Right common carotid artery plus branches (tissue), 1 donor: ENCODE measurements around the genes H2BK1 and ABCF2.

- PRO-cap: no peak
These were observed 10.8 kb downstream of the ATG9B start for GRCh38 chr7:151013425-151014040.

GRCh38 chr7:151017442-151018084, 6.7 kb downstream of the ATG9B start:
- PRO-cap: no peak

DNA sequence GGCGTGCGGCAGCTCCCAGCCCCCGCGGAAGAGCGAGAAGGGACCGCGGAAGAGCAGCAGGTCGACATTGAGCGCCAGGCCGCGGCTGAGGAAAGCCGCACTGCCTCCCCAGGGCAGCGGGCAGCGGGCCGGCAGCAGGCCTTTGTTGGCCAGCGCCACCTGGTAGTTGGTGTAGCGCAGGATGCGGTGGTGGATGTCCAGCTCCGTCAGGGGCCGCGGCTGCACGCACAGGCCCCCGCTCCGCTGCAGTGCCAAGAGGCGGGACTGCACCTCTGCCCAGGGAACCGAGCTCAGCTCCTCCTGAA, 5.3 kb downstream of the ATG9B start:
- PRO-cap: no peak

DNA sequence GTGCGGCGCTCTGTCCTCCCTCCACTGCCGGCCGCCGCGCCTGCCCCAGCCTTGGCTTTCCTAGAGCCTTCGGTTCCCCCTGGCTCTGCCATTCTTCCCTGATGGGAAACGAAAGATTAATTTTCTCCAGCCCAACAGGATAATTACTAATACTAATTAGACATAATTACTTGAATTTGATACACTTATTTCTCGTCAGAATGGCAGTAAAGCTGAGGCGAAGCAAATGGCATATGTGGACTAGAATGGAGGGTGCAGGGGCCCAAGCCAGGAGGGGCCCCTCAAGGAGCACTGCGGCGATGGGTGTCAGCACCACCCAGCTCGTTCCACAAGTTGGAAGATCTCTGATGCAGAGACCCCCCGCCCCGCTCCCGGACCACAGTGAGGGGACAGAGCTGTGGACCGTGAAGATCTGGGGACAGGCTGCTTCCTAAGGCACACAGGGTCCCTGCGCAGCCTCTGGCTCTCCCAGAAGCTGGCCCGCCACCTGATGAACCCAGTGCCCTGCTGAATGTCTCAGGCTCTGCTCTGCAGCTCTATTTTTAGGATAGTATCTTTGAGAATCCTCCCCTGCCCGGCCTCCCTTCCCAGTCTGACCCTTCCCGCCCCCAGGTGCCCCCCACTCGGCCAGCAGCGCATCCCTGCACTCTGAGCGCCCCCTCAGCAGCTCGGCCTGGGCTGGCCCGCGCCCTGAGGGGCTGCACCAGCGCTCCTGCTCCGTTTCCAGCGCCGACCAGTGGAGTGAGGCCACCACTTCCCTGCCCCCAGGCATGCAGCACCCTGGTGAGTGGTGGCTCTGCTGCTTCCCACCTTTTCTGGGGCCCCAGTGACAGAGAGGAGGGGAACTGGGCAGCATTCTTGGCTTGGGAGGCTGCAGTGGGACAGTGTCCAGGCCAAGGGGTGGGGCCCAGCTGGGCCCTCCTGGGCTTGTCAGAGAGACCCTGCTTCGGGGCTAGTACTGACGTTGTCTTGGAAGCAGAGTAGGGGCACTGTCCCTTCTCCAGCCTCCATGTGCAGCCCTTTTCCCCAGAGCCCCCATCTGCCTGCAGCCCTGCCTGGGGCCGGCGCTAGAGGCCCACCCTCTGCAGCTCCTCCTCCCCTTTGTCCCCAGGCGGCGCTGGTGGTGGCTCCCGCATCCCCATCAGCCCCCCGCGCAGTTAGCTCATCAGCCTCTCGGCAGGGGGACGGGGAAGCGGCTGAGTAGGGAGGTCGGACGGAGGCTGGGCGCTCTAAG, 29.5 kb downstream of the GBX1 start:
- PRO-cap: no peak

- PRO-cap: no peak
These were observed 25.7 kb downstream of the GBX1 start for GRCh38 chr7:151141778-151142230.

GRCh38 chr7:151210106-151210520, at the start of gene H2BK1:
Gene H2BK1, minus strand, starts transcription at chr7:151210488.
- PRO-cap: no peak

GRCh38 chr7:151226696-151227752, at the start of gene ABCF2:
Gene ABCF2, minus strand, starts transcription at chr7:151227205.
- PRO-cap: bidirectional peak, plus-strand start at chr7:151227408, minus-strand start at chr7:151227184

GRCh38 chr7:151237495-151238519, 5.5 kb downstream of the CHPF2 start:
- PRO-cap: no peak

DNA sequence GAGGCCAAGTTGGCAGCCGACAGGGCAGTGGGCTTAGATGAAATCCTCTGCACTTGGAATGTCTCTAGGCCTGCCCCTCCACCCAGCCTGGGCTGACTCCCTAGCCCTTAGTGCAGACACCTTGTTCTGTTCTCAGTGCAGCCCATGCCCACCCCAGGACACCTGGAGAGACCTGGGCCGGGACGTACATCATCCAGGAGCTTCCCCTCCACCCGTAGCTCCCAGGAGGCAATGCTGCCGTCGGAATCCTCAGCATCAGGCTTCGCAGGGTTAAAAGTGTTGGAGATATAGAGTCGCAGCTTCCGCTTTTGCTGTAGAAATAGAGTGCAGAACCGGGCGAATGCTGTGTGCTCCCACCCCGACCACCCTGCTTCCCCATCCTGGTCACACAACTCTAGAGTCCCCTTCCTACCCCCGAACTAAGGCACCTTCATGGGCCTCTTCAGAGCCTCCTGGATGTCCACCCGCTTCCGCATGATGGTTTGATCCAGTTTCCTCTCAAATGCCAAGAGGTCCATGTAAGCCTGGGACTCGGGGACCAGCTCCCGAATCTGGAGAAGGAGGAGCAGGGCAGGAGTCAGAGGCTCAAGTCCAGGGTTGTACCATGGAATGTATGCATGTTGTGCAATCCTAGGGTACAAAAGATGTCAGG, 6.1 kb downstream of the SMARCD3 start:
- PRO-cap: no peak

- PRO-cap: no peak
These were observed 2.5 kb downstream of the SMARCD3 start for GRCh38 chr7:151245960-151246438.

DNA sequence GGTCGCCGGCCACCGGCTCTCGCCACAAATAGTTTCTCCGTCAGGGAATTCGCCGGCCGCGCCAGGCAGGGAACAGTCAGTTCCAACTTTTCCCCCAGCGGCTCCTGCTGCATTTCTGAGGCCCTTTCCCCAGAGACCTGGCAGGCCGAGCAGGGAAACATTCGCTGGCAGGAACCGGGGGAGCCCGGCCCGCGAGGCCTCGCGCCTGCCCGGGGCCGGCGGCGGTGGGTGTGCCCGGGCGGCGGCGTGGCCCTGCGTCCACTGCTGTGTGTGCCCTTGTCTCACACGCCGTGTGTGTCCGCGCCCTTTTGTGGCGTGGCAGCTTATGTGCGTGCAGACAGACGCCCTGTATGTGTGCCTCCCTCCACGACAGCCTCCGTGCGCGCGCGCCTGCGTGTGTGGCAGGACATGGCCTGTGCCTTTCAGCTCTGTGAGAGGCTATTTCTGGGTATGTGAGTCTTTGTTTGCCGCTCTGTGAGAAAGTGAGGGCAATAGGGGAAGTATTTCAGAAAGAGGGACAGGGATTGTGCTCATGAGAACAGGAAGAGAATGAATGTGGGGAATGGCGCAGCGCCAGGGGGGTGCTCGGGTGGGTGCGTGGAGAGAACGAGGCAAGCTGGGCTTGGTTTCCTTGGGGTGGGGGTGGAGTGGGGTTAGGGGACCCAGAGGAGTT, 657 bp upstream of the SMARCD3 start:
- PRO-cap: bidirectional peak, plus-strand start at position 160 of the sequence, minus-strand start outside the sequence

- PRO-cap: unidirectional peak, minus-strand start at chr7:151253044
These were observed 4.4 kb upstream of the SMARCD3 start for GRCh38 chr7:151252914-151253239.

GRCh38 chr7:151355757-151356366, 14.2 kb downstream of the NUB1 start:
- PRO-cap: no peak

- PRO-cap: no peak
These were observed 3.2 kb downstream of the CRYGN start for GRCh38 chr7:151436618-151437328.

DNA sequence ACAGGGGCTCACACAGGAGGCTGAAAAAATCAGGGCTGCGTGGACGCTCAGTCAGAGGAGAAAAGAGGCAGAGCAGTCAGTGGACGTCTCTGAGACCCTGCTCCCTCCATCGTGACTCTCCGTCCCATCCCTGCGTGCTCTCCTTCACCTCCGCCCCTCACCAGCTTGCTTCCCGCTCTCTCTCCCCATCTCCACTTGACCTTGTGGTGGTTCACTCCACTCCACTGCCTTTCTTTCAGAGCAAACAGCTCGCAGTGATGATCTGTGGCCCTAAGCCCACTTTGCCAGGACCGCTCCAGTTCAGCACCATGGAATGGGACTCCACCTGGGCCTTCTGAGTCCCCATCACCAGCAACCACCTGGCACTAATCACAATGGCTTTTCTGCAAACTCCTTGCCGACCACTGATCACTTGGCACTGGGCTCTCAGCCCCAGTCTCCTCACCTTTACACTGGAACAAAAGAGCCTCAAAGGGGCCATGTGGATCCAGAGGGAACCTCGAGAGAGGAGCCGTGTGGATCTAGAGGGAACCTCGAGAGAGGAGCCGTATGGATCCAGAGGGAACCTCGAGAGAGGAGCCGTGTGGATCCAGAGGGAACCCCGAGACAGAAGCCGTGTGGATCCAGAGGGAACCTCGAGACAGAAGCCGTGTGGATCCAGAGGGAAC, 94.9 kb upstream of the RHEB start:
- PRO-cap: no peak

DNA sequence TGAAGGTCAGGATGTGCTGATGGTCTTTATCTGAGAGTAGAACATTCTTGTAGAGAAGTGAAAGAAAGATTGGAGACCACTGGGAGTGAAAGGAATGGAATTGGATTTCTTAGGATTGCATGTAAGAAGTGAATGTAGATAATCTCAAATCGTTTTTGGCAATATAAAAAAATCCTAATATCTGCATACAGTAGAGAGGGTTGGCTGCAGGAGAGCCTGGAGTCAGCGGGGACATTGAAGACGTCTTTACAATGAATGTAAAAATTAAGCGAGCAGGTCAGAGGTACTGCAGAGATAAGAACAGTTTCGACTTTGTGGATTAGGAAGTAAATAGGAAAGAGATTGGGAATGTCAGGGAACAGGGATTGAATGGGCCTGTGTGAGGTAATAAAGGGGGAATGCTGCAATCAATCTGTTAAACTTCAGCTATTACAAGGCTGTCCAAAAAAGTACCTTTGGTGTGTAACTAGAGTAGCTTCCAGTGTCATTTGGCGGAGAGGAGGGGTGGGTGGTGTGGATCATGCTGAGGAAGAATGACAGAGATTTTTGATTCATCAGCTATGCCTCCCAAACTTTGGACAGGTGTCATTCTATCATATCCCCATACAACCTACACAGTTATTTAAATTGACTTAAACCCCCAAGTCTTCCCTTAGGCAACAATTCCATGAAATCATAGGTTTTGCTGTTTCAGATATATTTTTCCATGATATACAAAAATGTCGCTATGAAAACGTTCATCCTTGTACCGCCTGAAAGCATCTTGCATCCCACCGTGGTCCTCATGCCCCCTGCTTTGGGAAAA, 128.1 kb upstream of the RHEB start:
- PRO-cap: no peak

- PRO-cap: bidirectional peak, plus-strand start at chr7:151681050, minus-strand start at chr7:151680880
These were observed 161.1 kb upstream of the RHEB start for GRCh38 chr7:151680599-151681409.

GRCh38 chr7:151754094-151754797, 122.7 kb downstream of the PRKAG2 start:
- PRO-cap: bidirectional peak, plus-strand start at chr7:151754436, minus-strand start at chr7:151754309

DNA sequence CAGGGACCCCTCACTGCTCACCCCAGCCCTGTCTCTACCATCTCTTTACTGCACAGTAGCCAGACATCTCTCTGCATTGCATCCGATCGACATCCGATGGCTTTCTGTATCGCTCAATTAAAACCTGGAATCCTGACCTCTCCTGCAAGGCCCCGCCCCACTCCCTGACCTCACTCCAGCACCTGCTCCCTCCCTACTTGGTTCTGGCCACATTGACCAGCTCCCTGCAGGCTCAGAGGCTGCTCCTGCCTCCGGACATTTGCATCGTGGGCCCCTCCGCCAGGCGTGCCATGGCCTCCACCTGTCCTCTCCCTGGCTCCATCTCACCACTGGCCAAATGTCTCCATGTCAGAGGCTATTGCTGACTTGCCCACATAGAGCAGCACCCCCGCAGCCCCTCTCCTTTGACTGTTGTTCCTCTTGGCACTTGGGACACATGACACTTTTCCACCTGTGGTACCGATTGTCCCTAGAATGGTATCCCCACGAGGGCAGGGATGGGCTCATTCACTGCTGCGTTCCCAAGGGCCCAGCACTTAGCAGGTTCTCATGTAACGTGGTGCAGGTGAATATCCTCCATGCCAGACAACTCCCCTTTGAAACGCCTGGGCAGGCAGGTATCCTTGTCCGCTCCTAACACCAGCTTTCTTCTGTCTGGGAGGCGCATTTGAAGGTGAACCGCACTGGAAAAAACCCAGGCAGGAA, 117.8 kb downstream of the PRKAG2 start:
- PRO-cap: no peak

- PRO-cap: no peak
These were observed 68.3 kb downstream of the PRKAG2 start for GRCh38 chr7:151808339-151809204.